ENCODE data around the genes SLC2A3 and ZNF705A.

DNA sequence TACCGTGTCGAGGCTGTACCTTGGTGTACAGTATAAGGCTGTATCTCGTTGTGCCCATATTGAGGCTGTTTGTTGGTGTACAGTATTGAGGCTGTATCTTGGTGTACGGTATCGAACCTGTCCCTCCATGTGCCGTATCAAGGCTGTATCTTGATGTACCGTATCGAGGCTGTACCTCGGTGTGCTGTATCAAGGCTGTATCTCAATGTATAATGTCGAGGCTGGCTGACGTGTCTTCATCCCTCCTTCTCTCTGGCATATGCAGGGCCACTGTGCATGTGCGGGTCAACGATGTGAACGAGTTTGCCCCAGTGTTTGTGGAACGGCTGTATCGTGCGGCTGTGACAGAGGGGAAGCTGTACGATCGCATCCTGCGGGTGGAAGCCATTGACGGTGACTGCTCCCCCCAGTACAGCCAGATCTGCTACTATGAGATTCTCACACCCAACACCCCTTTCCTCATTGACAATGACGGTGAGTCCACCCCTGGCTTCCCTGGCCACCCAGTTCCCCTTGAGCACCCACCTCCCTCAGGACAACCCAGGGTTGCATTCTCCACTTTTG, 5.0 kb downstream of the CLSTN3 start:
- PRO-cap = no peak

DNA sequence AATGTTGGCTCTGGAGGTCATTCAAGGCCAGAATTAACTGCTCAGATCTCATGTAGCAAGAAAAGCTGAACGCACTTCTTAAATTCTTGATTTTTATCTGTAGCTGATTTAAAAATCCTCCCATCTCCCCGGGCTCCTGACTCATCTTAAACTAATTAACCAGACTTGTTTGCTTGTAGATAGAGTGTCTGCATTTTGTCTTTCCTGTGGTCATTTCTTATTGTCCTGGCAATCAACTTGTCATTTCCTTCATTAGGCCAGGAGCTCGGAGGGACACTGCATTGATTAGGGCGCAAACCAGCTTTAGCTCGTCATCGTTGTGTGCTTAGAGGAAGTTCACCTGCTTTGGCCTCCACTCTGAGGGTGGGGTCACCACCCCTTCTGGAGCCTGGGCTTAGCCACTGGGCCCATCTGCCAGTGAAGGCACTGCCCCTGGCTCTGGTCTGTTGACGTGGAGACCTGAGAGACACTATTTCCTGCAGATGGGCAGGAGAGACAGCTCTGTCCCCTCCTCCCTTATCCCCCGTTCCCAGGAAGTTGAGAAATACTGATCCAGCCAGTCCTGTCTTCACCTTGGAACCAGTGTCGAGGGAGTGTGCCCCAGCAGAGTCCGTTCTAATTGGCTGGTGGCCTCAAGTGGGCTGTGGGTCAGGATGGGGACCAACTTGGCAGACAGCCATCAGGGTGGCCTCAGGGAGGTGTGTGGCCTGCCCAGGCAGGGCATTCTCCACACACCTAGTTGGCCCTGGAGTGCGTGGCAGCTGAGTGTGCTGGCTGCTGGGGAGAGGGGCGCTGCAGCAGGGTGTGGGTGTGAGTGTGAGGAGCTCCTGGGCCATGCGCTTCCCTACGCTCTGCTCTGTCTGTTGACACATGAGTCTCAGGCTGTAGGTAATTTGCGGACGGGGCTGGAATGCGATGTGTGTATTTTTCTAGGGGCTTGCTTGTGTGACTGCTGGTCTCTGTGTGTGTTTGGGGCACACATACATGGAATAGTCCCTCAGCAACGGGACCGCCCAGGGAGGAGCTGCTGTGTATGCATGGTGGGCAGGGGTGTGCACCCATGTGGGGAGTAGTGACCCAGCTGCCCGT, 25.3 kb downstream of the CLSTN3 start:
- PRO-cap = no peak

GRCh38 chr12:7369184-7369752, 65.4 kb downstream of the ACSM4 start:
- PRO-cap = no peak

DNA sequence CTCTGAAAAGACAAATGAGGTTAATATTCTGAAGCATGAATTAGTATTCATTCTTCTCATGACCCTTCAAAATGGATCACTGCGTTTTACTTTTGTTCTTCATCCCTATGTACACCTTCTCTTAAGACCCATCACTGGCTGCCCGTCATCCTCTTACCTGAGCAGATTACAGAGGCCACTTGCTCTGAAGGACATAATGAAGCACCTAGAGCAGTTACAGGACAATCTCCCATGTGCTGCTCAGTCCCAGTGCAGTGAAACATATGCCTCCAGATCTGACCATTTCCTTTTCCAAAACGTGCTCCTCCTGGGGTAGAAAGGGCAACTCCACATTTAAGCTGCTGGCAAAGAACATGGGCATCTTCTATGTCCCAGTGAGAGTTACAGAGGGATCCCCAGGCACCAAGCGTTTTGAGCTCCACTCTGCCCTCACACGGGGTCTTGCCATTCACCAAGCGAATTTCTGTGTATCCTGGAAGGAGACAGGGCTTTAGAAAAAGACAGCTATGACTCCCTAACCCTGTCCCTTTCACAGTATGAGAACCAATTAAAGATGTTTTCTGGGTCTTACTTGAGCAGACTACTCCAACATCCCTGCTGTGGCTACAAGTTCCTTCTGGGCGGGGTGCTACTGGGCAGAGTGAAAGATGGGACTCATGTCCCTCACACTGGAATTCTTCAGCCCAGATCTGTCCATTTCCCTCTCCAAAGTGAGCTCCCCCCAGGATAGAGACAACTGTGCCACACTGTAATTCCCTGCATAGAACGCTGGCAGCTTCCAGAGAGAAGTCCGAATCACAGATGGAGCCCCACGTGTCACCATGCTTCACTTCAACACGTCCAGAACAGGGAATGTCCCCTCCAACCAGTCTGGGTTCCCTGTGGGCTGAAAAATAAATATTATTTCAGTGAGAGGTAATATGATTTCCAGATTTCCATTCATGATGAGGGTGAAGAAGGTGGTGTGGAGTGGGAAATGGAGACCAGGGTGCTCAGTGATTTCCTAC, 16.1 kb downstream of the CD163 start:
- PRO-cap = no peak

DNA sequence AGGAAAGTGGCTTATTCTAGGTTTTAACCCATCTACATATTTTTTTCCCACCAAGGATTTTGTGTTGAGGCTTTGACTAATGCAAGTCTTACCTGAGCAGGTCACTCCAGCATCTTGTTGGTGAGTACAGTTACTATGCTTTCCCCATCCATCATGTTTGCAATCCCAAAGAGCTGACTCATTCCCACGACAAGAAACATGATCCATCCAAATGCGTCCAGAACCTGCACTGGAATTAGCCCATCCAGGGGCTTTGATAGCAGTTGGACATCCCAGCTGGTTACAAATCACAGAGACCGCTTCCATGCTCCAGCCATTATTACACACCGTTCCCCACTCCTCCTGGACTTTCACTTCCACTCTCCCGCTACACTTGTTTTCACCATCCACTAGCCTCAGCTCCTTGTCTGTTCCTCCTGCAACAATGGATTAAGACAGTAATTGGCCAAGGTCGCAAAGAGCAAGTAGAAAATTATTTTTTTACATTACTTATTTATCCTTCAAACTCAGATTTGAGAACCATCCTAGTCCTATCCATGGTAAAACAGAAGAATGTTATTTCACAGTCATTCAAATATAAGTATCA, 2.4 kb downstream of the CD163 start:
- PRO-cap = no peak

- PRO-cap = no peak
Measured at GRCh38 chr12:7542741-7543383, 39.3 kb upstream of the CD163 start.

- PRO-cap = no peak
Measured at GRCh38 chr12:7555537-7556259, 52.1 kb upstream of the CD163 start.

GRCh38 chr12:7588704-7589273, 76.9 kb downstream of the APOBEC1 start:
- PRO-cap = no peak

DNA sequence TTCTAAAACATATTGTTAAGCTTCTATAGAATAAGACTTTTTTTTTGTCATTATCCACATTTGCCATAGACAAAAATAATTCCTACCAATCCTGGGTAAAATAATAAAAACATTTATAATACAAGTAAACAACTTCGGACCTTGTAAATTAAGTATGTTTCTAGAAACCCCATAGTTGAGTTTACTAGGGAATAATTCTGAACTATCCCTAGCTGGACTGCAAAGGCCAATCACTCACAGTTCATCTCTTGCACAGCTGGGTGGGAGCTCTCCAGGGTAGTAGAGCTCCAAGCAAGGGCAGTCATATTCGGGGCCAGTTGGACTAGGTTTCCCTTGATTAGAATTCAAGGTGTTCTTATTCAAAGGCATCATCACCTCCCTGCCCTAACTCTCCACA, 3.5 kb downstream of the SLC2A3 start:
- PRO-cap = no peak

DNA sequence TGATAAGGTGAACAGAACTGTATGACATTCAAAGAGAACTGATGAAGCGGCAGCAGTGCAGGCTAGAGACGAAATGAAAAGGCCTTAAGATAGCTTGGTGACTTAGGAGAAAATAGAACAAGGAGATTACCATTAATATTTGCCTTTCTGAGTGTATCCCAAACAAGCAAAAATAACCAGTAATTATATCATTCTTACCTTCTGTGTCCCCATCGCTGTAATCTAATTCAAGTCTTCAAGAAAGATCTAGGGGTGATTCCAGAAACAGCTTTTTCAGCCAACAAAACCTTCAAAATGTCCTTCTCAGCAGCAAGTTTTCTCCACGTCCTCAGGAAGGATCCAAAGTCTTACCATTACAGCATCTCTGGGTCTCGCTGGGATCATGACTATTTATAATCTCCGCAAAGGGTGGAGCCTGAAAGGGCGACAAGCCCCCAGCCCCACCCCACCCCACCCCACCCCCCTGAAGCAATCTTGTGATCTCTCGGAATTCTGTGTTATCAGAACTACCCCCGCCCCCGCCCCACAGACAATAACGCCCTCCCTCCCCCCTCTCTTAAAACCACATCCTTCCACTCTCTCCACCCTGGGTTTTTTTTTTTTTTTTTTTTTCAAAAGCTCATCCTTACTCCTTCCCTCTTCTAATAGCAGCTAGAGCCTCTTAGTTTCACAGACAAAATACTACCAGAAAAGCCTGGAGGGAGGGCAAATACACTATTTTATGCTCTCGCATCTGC, at the start of gene SLC2A3:
TSS of gene SLC2A3 (minus strand) at position 366 of the 737 bp plus-strand sequence.
- PRO-cap = unidirectional peak, plus-strand start at position 31 of the sequence; unidirectional peak, minus-strand start at position 74 of the sequence; unidirectional peak, minus-strand start at position 332 of the sequence

- PRO-cap = no peak
Measured at GRCh38 chr12:8031947-8032259, 613 bp upstream of the FOXJ2 start.

DNA sequence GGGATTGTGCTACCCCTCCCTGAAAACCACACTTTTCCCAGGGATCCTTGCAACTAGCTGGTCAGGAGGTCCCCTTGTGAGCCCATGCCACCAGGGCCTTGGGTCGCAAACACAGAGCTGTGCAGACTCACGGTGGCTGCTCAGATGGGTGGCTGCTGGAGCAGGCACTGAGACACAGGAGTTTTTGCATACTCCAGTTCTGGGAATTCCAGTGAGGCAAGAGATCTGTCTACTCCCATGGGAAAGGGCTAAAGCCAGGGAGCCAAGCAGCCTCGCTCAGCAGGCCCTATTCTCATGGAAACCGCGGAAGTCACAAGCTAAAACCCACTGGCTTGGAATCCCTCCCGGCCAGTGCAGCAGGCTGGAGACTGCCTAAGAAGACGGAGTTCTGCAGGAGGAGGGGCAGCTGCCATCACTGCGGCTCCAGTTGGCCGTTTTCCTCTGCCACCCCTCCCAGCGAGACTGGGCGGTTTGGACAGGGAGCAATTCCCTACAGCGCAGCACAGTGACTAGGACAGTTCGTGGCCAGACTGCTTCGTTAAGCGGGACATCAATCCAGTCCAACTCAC, 10.9 kb upstream of the ZNF705A start:
- PRO-cap = no peak

GRCh38 chr12:8156716-8157412, at the start of gene ZNF705A:
Gene ZNF705A, plus strand, starts transcription at chr12:8157015.
- PRO-cap = no peak

GRCh38 chr12:8227896-8228446, 553 bp upstream of the FAM90A1 start:
- PRO-cap = no peak

GRCh38 chr12:8536983-8537472, 3.7 kb downstream of the CLEC4E start:
- PRO-cap = no peak

GRCh38 chr12:8629185-8629740, 16.6 kb upstream of the AICDA start:
- PRO-cap = no peak

DNA sequence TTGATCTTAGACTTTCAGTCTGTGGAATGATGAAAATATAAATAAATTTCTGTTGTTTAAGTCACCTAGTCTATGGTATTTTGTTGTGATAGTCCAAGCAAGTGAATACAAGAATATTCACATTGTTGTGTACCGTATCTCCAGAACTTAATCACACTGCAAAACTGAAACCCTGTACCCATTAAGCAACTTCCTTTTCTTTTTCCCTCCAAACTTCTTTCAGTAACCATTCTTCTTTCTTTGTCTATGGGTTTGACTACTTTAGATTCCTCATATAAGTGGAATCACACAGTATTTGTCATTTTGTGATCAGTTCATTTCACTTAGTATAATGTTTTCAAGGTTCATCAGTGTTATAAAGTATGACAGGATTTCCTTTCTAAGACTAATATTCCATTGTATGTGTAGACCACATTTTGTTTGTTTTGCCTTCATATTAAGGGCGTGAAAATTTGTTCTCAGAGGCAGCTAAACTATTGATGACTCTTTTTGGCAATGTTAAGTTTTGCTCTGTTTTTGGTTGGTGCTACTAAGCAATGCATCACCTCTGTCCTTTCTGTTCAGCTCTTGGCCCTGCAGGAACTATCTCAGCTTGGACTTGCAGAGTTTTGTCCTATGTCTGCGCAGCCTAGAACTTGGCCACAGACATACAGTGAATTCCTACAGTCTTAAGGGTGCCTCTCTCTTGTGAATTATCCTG, 1.7 kb upstream of the KLRG1 start:
- PRO-cap = no peak

GRCh38 chr12:9072160-9073092, 43.3 kb downstream of the A2M start:
- PRO-cap = no peak

GRCh38 chr12:9117909-9118979, 2.5 kb upstream of the A2M start:
- PRO-cap = no peak

- PRO-cap = no peak
Measured at GRCh38 chr12:9146740-9147162, 31.0 kb upstream of the A2M start.